OCI-LY7 (cell line): ENCODE measurements around a stretch of chr14.

- PRO-cap: no peak
- RAMPAGE, long total RNA: no peak
These were observed 11.4 kb downstream of the SRSF5 start for GRCh38 chr14:69778288-69778884.

GRCh38 chr14:69784729-69785420, 12.2 kb downstream of the SLC10A1 start:
- PRO-cap: no peak
- RAMPAGE, long total RNA: no peak

GRCh38 chr14:70252226-70252463, 63.4 kb upstream of the SLC8A3 start:
- PRO-cap: no peak
- RAMPAGE, long total RNA: no peak

- PRO-cap: no peak
- RAMPAGE, long total RNA: no peak
These were observed 26.9 kb downstream of the COX16 start for GRCh38 chr14:70332671-70332905.

GRCh38 chr14:70886228-70886673, 21.0 kb upstream of the PCNX1 start:
- PRO-cap: no peak
- RAMPAGE, long total RNA: no peak

DNA sequence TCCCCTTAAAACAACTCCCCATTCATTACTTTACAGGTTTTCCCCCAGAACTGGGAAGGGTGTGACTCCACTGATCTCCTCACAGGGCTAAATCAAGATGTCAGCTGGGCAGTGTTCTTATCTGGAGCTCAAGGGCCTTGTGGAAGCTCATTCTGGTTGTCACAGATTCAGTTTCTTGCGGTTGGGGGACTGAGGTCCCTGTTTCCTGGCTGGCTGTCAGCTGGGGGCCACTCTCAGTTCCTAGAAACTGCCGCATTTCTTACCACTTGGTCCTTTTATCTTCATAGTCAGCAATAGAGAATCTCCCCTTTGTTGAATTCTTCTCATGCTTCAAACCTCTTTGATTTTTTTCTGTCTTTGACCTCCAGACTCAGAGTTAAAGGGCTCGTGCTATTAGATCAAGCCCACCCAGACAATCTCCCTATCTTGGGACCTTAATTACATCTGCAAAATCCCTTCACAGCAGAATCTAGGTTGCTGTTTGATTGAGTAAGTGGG, 20.5 kb upstream of the PCNX1 start:
- PRO-cap: no peak
- RAMPAGE, long total RNA: no peak

- PRO-cap: no peak
- RAMPAGE, long total RNA: no peak
These were observed 81.1 kb downstream of the PCNX1 start for GRCh38 chr14:70988245-70988831.

GRCh38 chr14:71350362-71350985, 30.2 kb downstream of the SIPA1L1 start:
- PRO-cap: no peak
- RAMPAGE, long total RNA: no peak

- PRO-cap: no peak
- RAMPAGE, long total RNA: no peak
These were observed 51.7 kb downstream of the SIPA1L1 start for GRCh38 chr14:71371938-71372341.

DNA sequence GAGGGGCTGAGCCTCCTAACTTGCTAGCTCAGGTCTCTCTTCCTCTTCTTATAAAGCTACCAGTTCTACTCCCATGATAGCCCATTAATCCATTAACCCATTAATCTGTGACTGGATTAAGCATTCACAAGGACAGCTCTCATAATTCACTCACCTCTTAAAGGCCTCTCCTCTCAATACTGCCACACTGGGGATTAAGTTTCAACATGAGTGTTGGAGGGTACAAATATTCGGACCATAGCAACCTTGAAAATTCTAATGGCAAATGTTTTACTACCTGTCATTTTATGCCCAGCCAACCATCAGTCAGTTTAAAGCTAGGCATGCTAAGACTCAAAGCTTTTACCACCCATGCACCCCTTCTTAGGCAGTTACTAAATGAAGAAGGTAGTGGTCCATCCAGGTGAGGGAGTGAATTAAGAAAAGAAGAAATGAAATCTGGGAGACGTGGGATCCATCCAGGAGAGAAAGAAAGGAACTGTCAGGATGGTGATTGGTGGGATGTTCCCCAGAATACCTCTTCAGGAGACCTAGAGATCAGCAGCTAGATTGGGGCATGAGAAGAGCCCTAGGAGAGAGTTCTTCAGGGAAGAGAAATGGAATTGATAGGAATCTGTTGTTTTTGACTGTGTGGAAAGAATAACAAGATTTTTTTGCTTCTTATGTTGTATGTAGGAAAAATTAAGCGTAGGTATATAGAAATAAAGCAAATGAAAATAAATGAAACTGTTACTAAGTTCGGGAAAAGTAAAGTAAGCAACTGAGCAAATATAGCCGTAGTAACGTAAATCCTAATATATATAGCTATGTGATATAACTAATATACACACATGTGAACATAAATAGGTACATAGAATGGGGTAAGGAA, 252.0 kb downstream of the SIPA1L1 start:
- PRO-cap: no peak
- RAMPAGE, long total RNA: no peak

DNA sequence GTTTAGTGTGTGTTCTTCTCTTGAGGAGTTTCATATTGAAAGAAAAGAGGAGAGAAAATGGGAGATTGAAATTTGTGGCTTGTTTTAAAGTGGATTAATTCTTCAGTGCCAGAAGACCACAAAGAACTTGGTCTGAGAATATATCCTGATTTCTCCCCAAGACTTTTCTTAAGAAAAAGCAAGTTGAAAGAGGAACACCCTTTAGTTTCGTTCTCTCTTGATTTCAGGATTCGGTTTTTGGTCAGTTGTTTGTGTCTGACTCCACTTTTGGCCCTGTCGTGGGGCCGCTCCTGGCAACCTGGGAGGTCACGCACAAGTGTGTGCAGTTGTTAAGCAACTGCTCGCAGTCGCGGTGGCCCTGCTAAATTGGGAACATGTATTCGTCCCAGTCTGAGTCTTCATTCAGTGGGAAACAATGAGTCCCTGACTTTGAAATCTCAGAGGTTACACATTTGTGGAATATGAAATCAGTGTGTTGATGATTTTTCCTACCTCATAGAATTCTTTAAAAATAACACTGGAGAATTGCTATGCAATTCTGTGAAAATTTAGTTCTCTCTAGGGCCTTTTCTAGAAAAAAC, 68.7 kb downstream of the RGS6 start:
- PRO-cap: no peak
- RAMPAGE, long total RNA: no peak

DNA sequence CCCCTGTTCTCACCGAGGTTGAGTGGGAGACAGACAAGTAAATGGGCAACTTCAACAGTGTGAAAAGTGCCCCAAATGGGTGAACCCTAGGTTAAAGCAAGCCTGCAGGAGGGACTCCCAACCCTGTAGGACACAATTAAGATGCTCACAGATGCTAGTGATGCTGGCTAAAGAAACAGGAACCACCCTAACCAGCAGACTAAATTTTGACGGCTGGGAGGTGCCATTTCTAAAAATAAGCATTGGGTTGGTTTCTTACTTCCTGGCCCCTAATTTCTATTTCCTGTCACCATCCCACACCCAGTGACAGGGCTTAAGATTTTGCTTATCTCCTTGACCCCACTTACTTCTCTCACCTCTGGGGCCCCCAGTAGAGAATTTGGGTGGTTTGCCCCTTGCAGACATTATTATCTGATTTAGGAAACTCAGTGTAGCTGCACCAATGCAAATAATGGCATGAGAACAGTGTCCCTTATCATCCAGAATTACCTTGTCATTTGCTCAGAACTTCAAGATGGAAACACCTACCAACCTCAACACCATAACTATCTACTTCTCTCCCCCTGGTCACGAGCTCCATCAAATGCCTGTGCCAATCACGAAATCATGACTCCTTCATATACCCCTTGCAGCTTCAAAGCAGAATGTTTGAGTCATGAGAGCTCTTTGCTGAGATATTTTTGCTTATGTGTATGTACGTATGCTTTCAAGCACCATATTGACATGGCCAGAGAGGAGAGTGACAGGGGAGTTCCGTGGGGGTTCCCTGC, 374.7 kb downstream of the DPF3 start:
- PRO-cap: unidirectional peak, minus-strand start at position 134 of the sequence
- RAMPAGE, long total RNA: no peak

DNA sequence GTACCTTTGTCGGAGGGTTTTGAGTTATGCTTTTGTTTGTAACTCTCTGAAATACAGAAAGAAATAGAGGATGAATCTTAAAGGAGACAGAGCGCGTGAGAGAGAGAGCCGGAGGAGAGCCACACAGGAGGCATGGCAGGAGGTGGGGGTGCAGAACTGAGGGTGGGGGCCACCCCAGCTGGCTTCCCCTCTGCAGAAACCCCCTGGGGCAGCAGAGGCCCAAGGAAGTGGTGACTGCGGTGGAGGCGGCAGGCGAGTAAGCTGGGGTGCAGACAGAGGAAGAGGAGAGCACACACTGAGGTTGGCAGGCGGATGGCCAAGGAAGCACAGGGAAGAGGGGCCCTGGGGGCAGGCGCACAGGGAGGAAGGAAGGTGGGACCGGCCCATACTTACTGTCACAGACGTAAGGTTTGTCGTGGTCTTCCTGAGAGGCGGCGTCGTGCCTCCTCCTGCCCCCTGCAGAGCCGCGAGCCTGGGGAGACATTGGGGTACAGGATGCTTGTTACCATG, 179.8 kb downstream of the DPF3 start:
- PRO-cap: no peak
- RAMPAGE, long total RNA: no peak

DNA sequence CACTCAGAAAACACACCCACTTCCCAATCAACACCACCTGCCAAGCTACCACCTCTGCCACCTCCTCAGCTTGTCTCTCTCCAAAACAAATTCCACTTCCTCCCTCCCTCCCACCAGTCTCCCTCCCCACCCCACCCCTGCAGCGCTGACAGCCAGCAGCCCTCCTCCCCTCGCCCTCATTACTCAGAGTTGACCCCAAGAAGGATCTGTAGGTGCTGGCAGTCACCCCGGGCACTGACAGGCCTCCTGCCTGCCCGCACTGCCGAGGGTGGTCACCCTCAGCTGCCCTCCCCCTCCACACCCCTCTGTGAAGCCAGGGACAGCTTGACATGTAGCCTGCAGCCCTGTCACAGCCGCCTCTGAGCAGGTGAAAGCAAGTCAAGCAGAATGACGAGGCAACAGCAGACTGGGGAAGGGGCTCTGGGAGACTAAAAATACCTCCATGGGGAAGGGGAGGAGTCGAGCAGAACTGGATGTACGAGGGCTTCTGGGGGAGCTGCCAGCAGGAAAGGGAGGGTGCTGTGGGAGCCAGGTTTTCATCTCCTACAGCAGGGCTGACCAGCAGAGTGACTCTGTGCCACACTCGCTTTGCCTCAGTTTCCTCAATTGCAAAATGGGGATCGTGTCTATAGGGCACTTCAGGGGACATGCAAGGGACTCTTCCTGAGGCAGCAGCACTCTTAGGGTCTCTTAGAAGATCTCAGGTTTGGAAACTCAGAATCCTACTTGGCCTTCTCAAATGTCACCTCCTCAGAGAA, 178.0 kb downstream of the DPF3 start:
- PRO-cap: no peak
- RAMPAGE, long total RNA: no peak

DNA sequence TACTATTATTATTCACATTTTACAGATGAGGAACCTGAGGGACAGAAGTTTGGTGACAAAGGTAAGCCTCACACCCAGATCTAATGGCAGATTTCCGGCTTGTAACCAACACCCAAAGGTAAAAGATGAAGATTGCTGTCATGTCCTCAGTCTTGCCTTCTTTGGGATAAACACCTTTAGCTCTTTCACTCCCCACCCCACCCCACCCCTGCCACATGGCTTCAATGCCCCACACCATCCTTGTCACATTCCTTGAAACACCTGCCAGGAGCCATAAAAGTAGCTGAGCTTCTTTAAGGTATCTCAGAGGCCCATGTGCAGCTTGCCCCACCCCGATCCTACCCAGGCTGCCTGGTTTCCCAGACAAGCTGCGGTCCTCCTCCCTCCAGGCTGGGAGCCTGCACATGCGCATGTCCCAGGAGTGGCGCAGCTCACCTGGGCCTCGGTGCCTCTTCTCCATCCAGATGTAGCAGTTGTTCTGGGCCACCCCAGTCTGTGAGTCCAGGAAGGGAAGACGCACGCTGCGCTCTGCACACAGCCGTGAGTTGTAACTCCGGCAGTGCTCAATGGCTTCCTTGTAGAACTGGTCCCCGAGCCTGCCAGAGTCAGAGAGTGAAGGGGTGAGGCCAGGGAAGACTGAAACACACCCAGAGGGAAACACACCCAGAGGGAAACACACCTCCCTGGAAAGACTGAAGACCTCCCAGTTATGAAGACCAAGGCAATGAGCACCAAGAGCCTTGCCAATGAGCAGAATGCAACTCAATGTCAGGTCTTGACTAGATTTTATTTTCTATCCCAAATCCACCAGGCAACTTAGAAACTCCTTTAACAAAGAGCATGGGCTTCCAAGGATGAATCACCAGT, 122.4 kb downstream of the DPF3 start:
- PRO-cap: no peak
- RAMPAGE, long total RNA: no peak

DNA sequence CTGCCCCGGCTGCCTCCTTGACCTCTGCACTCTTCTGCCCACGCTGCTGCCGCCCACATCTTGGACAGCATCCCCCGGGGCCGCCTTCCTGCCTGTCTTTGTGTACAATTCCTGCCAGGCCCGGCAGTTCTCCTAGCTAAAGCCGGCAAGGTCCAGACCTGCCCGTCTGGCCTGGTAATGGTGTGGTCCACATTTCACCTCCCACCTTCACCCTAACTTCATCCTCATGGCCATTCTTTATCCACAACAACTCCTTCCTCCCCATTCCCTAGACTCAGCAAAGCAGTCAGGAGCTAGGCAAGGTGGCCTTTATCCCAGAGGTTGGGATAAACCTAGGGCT, 44.5 kb downstream of the DPF3 start:
- PRO-cap: no peak
- RAMPAGE, long total RNA: no peak

GRCh38 chr14:72892156-72892811, 1.6 kb downstream of the DPF3 start:
- PRO-cap: no peak
- RAMPAGE, long total RNA: no peak

GRCh38 chr14:73112356-73112720, 24.0 kb upstream of the PSEN1 start:
- PRO-cap: no peak
- RAMPAGE, long total RNA: no peak

- PRO-cap: no peak
- RAMPAGE, long total RNA: no peak
These were observed 20.4 kb upstream of the PSEN1 start for GRCh38 chr14:73115803-73116404.

DNA sequence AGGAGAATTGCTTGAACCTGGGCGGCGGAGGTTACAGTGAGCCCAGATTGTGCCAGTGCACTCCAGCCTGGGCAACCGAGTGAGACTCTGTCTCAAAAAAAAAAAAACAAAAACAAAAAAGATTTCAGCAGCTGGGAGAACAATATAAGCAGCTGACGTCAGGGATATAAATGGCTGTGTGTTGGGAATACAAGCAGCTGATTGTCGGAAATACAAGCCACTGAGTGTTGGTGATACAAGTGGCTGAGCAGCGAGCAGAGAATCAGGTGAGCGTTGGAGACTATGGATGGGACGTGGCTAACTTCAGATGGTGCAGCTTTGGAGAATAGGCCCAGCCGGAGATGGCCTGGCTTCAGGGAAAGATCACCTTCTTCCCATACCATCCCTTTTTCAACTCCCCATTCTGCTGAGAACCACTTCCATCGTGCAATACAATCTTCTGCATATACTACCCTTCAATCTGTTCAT, 32.0 kb downstream of the PSEN1 start:
- PRO-cap: no peak
- RAMPAGE, long total RNA: no peak